Sternocleidomastoid (tissue), 1 donor: ENCODE measurements around the gene SESN2.

- PRO-cap, result bidirectional peak, plus-strand start at chr1:27568749, minus-strand start at chr1:27568456
These were observed 35.5 kb downstream of the AHDC1 start for GRCh38 chr1:27568318-27569013.

GRCh38 chr1:27571353-27572166, 32.4 kb downstream of the AHDC1 start:
- PRO-cap, result no peak

DNA sequence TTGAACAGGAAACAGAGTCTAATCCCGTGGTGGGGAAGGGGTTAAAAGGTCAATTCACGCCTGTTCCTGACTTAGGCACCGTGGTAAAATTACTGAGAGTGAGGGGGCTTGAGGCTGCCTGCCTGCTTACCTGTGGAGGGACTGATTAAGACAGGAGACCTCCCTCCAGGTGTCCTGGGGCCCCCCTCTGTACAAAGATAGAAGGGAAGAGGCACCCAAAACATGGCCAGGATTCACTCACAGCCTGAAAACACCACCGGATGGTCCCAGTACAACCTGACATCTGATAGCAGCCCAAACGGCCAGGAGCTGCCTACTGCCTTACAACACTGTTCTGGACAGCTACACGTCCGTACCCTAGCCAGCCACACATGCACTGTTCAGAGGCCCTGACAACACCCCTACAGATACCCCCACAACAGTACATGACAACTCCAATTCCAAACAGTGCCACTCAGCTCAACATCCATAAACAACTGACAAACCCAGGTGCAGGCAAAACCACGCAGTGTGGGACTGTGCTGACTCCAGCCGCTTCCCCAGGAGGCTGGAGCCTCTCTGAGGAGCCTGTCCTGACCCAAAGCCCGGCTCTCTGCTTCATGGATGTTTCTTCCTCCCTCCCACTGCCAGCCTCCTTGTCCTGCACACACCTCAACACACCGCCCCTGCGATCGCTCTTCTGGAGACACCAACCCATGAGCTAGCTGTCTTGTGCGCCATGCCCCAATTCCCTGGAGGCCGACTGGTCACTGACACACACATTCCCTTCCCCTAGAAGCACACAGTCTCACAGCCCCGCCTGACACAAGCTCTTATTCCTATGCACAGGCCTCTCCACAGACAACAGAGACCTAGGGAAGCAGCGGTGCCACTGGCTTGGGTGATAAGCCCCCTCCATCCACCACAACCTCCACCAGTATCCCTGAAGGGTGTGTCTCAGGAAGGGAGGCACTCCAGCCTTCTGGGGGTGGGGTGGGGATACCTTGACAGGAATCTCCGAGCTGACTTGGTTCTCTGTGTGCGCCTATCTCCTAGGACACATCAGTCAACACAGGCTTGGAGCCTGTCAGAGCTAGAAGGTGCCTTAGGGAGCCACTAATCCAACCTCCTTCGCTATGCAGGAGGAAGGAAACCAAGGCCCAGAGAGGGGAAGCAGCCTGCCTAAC, 31.4 kb downstream of the AHDC1 start:
- PRO-cap, result no peak

GRCh38 chr1:27597665-27598748, 5.9 kb downstream of the AHDC1 start:
- PRO-cap, result no peak

DNA sequence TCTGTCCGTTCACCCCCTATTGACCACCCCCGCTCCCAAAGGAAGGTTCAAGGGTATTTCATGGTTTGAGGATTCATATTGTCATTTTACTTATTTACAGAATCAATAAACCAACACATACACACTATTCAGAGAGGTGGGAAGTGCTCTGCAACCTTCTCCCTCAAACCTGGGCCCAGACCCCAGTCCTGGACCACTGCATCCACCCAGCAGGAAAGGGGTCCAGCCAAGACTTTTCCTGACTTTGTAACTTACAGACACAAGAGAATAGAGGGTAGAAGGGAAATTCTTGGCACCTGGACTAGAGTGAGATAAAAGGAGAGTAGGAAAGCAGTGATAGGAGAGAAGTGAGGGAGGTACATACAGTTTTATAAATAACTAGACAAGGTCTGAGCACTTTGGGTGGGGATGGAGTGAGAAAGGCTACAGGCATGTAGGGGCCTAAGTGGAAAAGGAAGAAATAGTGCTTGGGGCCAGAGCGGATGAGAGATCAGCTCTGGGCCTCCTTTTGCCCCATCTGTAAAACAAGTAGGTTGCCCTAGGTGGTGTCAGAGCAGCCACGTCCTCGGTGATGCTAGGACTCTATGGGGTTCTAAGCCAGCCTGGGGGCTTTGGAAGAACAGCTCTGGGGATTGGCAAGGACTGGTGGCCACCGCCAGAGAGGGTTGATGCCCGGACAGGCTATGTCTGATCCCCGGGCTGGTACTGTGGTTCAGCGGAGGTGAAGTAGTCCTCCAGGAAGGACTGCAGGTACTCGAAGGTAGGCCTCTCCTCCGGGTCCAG, 8.5 kb upstream of the AHDC1 start:
- PRO-cap, result no peak

DNA sequence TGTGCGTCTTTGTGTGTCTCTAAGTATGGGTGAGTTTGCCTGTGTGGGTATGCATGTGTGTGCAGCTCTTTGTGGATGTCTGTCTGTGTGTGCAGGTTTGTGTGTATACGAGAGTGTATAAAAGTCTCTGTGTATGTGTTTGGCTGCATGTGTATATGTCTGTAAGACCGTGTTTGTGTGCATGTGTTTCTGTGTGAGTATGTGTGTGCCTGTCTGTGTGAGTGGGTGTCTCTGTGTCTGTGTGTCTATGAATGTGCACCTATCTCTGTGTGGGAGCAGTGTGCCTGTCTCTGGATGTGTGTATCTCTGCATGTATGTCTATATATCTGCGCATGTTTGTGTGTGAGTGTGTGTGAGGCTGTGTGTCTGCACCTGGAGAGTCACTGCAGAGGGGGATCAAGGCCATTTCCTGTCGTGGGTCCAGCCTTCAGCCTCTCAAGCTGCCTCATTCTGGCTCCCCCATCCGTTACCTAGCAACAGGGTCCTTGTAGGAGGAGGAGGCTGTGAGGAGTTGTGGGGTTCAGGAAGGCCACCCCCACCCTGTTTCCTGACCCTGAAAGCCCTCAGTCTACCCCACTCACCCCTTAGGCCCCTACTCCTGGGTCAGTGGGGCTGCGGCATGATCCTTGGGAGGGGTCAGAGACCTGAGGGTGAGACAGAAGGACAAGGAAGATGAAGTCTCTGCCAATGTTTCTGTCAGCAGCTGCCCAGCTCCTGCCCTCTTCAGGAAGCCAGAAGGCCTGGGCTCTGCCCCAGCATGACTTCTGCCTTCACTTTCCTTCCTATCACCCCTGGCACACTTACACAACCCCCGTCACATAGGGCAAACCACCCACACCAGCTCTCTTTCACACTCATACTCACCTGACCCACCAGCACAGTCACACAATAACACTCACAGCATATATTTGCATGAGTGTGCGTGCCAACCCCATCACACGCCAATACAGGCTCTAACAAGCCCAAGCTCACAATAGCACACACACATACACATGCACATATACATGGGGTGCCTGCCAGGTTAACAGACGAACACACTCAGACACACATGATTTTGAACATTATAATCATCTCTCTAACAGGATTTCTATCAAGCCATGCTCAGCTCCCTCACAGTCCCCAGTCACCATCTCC, 10.1 kb downstream of the FGR start:
- PRO-cap, result bidirectional peak, plus-strand start at position 853 of the sequence, minus-strand start at position 725 of the sequence

- PRO-cap, result bidirectional peak, plus-strand start at chr1:27634422, minus-strand start at chr1:27634327
These were observed 901 bp downstream of the FGR start for GRCh38 chr1:27633892-27634675.

GRCh38 chr1:27726645-27727085, 904 bp downstream of the FAM76A start:
- PRO-cap, result no peak

- PRO-cap, result no peak
These were observed 19.3 kb downstream of the FAM76A start for GRCh38 chr1:27744996-27745442.

DNA sequence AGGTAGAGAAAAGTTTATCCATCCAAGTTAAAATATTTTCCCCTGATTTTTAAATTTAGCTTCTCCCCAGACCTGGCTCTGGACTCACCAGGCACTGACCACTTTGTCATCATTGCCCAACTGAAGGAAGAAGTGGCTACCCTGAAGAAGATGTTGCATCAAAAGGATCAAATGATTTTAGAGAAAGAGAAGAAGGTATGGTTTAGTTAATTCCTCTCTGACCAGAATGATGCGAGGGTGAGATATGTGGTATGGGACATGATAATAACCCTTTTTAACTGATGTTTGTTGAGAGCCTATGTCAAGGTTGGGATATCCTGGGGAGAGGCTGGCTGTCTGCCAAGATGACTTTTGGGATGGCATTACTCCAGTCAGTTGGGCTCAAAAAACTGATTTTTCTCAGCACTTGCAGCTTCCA, 17.9 kb upstream of the STX12 start:
- PRO-cap, result no peak

DNA sequence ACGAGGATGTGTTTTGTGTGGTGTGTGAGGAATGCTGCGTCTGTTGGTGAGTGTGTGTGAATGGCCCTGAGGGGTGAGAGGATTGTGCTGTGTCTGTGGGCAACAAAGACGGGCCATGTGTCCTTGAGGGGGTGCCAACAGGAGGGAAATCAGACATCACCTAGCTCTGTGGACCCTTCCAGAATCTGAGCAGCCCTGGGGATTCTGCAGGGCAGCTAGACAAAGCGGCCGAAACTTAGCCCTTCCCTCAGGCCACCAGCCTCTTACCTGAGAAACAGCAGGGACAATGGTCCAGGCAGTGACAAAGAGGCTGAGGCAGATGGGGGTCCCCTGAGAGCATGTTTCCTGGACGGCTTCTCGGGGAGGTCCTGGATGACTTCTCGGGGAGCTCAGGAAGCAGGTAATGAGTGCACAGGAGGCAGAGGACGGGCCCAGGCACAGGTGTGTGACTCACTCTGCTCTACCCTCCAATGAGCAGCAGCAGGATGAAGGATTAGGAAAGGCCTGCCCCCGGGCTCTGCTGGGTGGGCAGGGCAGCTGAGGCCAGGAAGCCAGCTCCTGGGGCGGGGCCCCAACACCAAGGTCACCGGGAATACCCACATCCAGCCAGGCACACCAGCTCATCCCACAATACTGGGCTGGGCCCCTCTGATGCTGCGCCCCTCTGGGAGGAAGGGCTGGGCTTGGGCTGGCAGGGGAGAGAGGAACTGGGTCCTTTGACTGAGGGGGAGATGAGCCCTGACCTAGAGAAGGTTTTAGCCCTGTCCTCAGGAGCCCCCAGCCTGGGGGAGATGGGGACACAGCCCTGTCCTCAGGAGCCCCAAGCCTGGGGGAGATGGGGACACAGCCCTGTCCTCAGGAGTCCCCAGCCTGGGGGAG, 17.2 kb upstream of the PTAFR start:
- PRO-cap, result no peak

DNA sequence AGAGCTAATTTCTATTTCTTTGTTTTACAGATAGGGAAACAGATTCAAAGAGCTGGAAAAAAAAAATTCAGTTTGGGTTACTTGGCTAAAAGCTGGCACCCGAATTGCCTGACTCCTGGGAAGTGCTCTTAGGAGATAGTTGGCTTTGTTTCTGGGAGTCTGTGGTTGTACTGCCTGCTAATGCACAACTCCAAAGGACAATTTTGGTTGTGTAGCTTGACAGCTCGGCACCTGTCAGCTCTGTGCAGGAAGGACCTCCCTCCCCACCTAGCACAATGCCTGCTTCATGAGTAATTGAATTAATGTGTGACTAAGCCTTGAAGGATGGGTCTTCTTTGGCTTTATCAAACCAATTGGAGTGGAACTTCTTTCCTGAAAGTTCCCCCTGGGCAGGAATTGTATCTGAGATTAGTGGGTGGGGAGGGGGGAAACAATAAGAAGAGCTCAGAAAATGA, 10.4 kb upstream of the SESN2 start:
- PRO-cap, result no peak

DNA sequence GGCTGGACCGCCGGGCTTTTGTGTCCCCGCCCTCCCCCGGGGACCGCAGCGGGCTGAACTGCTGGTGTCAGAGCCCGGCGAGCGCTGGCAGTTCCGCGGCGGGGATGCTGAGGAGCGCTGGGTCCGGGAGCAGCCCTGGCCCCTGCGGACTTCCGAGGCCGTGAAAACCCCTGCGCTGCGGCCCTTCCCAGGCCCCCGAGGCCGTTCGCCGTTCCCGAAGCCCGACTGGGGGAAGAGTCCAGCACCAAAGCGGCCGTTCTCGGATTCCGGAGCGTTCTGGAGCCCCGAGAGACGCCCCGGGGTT, at the start of gene SESN2:
Gene SESN2, plus strand, starts transcription at position 84 of the 304 bp plus-strand sequence.
- PRO-cap, result bidirectional peak, plus-strand start at position 90 of the sequence, minus-strand start outside the sequence

GRCh38 chr1:28281352-28282165, 22.2 kb downstream of the SESN2 start:
- PRO-cap, result no peak

DNA sequence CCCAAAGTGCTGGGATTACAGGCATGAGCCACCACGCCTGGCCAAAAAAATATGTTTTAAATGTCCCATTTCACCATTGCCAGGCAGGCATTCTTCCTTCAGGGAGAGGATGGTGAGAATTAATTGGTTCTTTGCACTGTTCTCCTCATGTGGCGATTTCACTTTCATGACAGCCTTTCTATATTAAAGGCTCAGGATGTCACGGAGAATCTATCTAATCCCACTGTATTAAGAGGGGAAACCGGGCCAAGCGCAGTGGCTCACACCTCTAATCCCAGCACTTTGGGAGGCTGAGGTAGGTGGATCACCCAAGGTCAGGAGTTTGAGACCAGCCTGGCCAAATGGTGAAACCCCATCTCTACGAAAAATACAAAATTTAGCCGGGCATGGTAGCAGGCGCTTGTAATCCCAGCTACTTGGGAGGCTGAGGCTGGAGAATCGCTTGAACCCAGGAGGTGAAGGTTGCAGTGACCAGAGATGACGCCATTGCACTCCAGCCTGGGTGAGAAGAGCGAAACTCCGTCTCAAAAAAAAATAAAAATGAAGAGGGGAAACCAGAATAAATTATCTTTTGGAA, 6.5 kb downstream of the MED18 start:
- PRO-cap, result no peak

DNA sequence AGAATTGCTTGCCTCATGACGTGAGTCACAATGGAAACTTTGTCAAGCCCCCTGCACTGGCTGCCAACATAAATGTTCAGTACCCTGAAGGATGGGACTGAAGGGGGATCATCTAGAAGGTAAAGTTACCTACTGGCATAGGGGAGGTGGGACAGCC, 4.0 kb downstream of the RCC1 start:
- PRO-cap, result no peak

- PRO-cap, result no peak
These were observed 15.9 kb downstream of the EPB41 start for GRCh38 chr1:28930324-28930539.

DNA sequence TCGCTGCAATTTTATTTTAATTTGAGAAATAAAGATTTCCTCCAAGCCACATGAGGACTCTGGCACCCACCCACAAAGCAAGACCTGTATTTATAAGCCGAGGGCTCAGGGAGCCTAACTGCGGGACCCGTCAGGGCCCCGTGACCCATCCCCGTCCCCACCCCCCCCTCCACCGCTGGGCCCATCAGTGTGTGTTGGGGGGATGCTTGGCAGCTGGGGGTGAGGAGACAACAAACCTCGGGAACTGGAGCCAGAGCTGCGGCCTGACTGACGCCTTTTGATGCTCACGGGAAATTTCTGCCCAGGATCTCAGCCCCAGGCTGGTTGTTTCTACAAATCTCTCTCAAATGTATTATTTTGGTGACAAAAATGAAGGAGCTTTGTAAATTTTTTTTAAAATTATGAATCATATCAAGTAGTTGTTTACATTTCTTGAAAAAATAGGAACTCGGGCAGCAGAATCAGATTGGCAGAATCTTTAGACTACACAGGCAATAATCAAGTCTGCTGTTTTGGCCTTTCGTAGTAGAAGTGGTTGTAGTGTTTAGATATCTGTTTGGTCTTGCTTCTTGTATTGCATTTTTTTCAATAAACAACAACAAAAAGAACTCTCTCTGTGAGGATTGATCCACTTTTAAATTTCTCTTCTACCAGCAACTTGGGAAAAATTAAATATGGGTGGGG, 4.1 kb downstream of the TMEM200B start:
- PRO-cap, result no peak

DNA sequence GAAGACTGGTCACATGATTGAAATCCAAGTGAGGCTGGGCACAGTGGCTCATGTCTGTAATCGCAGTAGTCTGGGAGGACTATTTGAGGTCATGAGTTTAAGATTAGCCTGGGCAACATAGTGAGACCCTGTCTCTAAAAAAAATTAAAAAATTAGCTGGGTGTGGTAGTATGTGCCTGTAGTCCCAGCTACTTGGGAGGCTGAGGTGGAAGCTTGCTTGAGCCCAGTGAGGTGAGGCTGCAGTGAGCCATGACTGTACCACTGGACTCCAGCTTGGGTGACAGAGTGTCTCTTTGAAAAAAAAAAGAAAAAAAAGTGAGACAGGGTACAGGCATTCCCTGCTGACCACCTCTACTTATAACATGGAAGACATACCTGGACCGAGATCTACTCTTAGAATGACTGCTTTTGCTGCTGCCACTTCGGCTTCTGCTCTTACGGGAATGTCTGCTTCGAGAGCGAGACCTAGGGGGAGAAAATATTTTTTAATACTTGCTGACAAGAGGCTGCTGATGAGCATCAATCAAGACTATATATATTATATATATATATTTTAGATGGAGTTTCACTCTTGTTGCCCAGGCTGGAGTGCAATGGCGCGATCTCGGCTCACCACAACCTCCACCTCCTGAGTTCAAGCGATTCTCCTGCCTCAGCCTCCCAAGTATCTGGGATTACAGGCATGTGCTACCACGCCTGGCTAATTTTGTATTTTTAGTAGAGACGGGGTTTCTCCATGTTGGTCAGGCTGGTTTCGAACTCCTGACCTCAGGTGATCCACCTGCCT, 26.2 kb upstream of the TMEM200B start:
- PRO-cap, result no peak

GRCh38 chr1:29150515-29151313, 27.0 kb upstream of the TMEM200B start:
- PRO-cap, result no peak